ENCODE results near the genes UNG and C12orf76.

DNA sequence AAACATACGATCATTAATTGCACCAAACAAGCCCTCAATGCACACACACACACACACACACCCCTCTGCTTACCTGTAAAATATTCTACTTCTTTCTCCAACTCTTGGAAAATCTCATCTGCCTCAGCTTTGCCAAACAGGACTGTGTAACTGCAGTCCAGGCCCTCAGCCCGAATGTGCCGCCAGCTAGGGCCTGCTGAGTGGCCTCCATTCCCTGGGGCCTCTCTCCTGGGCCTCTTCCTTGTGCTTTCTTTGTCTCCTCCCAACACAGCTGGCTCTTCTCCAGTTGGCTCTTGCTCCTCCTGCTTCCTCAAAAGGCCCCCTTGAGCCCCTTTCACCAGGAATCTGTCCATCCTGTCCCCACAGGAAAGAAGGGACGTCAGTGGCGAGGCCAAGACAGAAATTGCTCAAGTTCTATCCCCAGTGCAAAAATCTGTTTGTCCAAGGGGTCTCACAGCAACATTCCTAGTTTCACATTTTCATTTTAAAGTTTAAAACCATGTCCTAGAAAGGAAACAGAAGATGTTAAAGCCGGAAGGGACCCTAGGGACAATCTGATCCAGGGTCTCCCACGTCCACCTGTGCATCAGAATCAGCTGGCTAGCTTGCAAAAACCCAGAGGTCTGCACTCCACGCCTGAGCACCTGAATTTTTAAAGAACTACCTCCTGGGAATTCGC lies 699 bp downstream of the ALKBH2 start:
- RRBS = no CpG with 5 or more reads among the region's 9 CpGs

DNA sequence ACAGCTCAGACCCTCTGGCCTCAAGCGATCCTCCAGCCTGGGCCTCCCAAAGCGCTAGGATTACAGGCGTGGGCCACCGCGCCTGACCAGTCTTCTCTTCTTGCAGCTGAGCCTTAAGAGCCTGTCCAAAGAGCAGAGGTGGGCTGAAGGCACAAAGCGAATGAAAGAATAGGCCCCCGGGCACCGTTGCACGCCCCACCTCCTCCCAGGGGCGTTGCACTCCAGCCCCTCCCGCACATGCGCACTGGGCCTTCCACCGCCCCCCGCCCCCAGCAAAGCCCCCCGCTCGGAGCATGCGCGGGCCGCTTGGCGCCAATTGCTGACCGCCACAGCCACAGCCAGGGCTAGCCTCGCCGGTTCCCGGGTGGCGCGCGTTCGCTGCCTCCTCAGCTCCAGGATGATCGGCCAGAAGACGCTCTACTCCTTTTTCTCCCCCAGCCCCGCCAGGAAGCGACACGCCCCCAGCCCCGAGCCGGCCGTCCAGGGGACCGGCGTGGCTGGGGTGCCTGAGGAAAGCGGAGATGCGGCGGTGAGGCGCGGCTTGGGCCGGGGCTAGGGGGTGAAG lies at the start of gene UNG:
UNG (plus strand) TSS at position 315 of the 565 bp plus-strand sequence.
- RRBS = 3% methylated on average over 18 of the region's 44 CpGs

GRCh38 chr12:109115348-109116150 lies 838 bp upstream of the ACACB start:
- RRBS = no CpG with 5 or more reads among the region's 9 CpGs

DNA sequence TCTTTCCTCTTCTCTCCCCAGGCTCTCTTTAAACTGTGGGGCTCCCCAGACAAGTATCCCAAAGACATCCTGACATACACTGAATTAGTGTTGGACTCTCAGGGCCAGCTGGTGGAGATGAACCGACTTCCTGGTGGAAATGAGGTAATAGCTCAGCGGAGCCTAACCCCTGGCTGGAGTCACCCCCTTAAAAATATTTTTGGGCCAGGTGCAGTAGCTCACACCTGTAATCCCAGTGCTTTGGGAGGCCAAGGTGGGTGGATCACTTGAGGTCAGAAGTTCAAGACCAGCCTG lies 63.5 kb downstream of the FOXN4 start:
- RRBS = no CpG with 5 or more reads among the region's 2 CpGs

- RRBS = no CpG with 5 or more reads among the region's 13 CpGs
Observed at GRCh38 chr12:109266227-109266653, 42.8 kb downstream of the FOXN4 start.

- RRBS = no CpG with 5 or more reads among the region's 23 CpGs
Observed at GRCh38 chr12:109310335-109310838, 1.3 kb upstream of the FOXN4 start.

DNA sequence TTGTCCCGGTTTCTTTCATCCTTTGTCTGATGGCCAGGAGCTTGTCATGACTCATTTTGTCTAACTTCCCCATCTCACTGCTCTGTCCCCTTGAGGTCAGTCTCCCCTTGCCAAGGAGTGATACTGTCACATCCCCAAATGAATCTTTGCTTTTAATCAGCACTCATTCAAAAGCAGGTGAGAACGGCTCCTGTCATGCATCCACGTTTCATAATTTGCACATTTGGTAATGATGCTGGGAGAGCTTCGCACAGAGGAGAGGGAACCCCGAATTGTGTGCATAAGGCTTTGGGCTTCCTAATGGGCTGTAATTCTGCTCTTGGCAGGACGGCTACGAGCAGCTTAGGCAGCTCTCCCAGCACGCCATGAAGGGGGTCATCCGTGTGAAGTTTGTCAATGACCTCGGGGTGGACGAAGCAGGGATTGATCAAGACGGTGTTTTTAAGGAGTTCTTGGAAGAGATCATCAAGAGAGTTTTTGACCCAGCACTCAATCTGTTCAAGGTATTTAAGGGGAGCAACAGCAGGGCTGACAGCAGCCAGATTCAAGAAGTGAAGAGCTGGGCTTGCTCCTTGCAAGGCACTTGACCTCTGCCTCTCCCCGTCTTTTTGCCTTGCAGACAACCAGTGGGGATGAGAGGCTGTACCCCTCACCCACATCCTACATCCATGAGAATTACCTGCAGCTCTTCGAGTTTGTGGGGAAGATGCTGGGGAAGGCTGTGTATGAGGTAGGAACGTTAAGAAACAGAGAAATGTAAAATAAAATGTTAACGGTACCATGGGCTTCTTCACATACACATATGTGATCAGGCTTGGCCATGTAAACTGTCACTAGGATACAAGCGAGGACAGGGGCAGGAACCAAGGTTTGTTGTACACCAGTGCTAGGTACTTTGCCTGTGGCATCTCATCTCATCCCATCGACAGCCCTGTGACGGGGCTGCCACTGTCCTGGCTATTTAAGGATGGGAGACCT lies 43.7 kb downstream of the UBE3B start:
- RRBS = no CpG with 5 or more reads among the region's 19 CpGs

GRCh38 chr12:109736477-109736928 lies 22.9 kb downstream of the FAM222A start:
- RRBS = no CpG with 5 or more reads among the region's 11 CpGs

- RRBS = 42% methylated on average over 2 of the region's 17 CpGs
Observed at GRCh38 chr12:109823037-109823661, 10.0 kb downstream of the TRPV4 start.

DNA sequence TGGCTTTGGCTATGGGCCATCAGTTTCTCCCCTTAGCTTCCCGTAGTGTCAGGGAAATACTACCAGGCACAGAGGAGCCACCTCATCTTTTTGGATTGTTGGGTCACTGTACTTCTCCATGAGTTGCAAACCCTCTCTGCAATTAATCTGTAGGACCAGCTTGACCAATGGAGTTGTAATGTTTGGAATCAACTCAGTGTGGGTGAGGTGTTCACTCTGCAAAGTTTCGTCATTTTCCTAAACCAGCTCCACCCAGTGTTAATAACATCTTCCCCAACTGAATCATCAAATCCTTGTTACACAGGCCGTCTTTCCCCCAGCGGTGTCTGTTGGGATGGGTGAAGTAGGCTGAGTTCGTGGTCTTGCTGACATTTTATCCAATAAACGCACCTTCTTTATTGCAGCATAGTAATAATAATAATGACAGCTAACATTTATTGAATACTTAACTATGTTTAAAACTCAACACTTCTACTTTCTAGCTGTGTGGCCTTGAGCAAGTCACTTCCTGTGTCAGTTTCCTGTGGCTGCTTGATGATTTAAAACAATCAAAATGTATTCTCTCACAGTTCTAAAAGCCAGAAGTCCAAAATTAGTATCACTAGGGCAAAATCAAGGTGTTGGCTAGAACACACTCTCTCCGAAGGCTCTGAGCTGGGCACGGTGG lies 8.1 kb upstream of the GLTP start:
- RRBS = no CpG with 5 or more reads among the region's 8 CpGs

DNA sequence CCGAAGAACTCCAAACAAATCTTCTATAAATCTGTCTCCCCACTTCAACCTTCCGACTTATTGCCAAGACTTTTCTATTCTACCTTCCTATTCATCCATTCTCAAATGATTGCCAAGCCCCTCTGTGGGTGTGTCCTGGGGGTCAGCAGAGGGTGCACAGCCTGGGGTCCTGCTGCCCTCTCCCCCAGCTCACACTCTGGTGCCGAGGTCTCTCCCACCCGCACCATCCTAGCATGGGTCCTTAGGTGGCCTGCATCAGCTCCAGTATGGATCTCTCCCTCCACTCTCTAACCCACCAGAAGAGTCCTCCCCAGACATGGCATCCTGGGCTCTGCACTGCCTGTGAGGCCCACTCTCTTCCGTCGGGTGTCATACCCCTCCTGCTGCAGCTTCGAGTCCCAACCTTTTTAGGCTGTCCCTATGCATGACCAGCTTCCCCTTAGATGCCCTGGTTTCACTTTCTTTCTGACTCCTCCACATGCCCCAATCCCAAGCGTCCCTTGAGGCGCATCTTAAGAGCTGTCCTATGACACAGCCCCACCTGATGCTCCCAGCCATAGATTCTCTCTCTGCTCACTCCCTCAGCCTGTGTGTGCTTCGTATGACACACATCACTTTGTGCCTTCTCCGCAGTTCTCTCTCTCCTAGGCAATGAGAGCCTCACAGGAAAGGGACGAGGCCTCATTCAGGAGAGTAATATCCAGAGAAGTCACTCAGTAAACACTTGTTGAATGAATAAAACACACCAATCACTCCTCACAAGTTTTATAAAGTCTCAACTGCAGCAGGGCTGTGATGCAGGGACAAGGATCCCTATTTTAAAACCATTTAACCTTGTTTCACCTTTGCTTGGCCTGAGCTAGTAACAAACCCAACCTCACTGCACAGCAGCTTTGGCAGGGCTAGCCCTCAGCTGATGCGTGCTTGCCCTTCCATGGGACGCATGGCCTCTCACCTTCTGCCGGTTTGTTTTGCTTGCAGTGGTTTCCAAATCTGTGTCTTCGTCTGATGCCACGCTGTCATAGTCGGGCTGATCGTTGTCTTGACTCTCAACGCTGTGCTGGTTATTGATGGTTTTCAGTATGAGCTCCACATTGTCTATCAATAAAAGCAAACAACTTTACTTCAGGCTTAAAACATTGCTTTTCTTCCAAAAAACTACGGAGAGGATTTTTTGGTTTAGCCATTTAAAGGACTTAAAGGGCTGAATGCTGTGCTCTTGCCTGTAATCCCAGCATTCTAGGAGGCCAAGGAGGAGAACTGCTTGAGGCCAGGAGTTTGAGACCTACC lies 43.6 kb downstream of the GIT2 start:
- RRBS = no CpG with 5 or more reads among the region's 21 CpGs

- RRBS = no CpG with 5 or more reads among the region's 7 CpGs
Observed at GRCh38 chr12:109967418-109968021, 28.6 kb downstream of the GIT2 start.

DNA sequence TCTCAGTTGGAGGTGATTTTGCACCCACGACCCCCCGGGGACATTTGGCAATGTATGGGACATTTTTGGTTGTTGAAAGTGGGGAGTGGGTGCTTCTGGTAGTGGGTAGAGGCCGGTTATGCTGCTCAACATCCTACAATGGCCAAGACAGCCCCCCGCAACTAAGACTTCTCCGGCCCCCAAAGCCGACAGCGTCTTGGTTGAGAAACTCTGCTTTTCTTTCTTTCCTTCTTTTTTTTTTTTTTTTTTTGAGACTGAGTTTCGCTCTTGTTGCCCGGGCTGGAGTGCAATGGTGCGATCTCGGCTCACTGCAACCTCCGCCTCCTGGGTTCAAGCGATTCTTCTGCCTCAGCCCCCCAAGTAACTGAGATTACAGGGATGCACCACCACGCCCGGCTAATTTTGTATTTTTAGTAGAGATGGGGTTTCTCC lies 1.3 kb downstream of the ANKRD13A start:
- RRBS = 59% methylated on average over 4 of the region's 15 CpGs

GRCh38 chr12:110007959-110008427 lies 8.8 kb downstream of the ANKRD13A start:
- RRBS = no CpG with 5 or more reads among the region's 2 CpGs

DNA sequence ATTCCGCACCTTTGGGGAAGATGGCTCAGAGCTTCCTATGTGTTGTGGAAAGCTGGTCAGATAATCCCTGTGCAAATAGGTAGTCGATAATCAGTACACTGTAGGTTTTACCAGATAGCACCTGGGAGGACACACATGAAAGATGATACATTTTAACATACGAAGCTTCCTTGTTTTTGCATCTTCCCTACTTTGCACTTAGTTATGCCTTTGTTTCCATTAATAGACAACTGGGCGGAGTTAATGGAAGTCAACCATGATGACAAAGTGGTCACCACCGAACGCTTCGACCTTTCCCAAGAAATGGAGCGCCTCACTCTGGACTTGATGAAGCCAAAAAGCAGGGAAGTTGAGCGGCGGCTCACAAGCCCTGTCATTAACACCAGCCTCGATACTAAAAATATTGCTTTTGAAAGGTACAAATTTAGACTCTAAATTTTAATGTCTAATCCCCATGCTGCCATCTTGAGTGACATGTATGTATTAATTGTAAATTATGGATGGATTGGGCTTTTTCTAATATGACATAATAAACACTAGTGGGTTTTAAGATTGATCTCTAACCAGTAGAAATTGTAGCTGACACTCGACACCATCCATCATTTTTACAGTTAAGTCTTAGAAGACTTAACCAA lies 19.8 kb downstream of the ANKRD13A start:
- RRBS = no CpG with 5 or more reads among the region's 12 CpGs

DNA sequence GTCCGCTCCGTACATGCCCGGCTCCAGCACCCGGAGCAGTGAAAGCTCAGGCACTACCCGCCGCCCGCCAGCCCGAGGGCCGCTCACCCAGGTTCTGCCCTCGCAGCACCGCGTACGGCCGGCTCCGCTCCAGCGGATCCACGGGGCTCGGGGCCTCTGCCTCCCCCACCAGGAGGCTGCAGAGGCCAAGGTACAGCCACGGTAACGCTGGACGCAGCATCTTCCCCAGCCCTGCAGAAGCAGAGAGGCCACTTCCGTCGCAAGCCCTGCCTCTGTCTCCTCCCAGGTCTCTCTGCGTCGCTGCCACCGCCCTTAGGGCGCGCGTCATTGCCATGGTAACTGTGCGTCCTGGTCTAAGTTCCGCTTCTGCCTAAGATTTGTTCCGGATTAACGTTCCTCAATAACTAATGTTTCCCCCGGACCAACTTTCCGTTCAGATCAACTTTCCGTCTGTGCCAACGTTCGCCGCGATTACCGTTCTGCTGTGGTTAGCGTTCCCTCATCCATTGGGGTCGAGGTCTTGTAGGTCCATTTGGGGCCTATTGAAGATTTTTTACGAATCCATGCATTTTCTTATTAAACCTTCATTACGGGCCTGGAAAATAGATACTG lies at the start of gene C12orf76:
C12orf76 (minus strand) TSS at position 247 of the 612 bp plus-strand sequence.
- RRBS = 1% methylated on average over 9 of the region's 45 CpGs

DNA sequence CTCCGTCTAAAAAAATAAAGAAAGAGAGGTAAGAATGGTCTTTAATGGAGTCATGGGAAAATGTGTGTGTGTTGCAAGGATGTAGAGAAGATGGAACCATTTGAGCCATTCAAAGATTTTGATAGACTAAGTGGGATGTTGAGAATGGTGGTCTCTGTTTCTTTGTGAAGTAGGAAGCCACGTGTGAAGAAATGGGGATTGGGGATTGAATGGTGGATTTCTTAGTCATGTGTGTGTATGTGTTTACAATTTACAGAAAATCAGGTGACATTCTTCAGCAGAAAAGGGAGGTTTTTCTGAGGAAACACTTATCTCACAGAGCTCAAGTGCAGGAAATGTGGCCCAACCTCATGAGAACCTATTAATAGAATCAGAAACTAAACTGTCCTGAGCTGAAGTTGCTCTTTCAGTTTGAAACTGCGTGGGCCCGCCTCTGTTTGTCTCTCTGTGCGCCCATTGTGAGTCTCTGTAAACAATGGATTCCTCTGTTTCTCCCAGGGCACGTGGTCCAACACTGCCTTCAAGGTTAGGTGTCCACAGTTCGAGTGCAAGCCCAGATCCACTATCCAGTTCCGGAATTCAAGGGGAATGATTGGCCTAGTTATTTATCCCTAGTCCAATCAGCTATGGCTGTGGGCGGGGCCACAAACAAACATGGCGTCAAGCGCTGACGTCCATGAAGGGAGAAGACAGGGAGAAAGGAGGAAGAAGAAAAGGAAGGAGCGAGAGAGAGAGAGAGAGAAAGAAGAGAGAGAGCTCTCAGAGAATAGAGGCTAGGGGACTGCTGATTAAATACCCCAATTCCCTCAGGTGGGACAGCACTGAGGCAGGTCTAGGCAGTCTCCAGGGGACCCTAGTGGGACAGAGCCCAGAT lies 31.2 kb upstream of the C12orf76 start:
- RRBS = no CpG with 5 or more reads among the region's 13 CpGs

- RRBS = no CpG with 5 or more reads among the region's 6 CpGs
Observed at GRCh38 chr12:110102160-110102806, 21.9 kb upstream of the IFT81 start.

- RRBS = no CpG with 5 or more reads among the region's 18 CpGs
Observed at GRCh38 chr12:110108783-110110112, 14.9 kb upstream of the IFT81 start.

DNA sequence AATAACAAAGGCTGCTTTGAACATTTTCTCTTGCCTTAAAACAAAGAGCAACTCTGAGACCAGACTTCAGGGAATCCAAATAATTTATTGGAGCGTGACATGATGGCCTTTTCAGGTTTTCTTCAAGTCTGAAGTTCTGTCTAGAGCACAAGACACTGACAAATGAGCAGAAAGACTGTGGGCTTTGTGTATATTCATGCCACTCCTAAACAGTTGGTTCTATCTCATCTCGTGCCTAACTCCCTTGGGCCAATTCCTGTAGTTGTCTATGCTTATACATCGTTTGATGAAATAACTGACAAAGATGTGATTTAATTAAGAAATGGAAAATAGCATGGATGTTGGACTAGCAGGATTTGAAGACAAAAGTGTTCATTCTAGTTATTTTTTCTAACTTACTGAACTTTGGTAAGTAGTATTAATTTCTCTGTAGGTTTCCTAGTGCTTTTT lies 47.5 kb downstream of the IFT81 start:
- RRBS = no CpG with 5 or more reads among the region's 3 CpGs

Data from foreskin fibroblast (primary cell).